PFSK-1 (cell line): ENCODE measurements around a stretch of chr5.

DNA sequence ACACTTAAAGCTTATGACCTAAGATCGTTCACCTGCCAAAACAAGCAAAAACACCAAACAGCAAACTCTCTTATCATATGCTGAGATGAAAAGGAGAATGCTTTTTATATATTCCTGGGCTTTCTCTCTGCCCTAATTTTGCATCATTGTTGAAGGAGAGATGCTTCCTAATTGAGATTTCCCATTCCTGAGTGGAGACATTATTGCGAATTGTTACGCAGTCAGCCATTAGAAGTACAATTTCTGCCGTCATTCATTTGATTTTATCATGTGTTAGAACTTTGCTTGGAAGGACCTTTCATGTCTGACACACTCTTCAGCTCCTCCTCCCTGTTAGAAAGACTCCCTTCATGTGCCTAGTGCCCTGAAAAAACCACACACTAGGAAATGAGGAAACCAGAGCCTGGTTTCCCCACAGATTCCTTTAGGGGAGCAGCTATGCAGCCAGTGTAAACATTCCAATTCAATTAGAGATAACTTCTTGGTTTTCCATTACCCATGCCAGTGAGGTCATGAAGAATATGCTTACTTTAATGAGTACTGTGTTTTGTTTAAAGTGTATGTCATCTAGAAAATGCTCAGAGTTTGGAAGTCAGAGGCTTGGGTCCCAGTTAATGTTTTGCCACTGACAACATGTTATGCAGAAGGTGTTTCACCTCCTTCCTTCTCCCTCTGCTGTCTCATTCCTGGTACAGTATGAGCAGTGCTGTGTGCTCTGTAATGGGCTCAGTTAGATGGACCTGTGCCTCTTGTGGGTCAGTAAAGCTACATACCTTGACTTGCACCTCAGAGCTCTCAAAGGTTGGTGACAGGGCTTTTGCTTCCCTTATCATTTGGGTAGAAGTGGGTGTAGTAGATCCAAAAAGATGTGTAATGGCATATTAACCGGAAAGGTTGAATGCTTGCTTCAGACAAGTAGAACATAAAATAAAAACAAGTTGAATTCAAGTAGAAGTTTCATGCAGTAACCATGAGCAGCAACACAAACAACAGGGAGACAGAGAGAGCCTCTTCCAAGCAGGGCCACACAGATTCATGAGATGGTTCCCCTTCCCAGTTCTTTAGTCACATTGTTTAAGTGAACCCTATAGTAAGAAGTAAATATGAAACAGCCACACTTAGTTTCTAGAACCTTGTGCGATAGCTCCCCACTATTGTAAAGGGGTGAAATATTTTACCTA lies 52.7 kb upstream of the TNFAIP8 start:
- RRBS, result no CpG with 5 or more reads among the region's 6 CpGs

DNA sequence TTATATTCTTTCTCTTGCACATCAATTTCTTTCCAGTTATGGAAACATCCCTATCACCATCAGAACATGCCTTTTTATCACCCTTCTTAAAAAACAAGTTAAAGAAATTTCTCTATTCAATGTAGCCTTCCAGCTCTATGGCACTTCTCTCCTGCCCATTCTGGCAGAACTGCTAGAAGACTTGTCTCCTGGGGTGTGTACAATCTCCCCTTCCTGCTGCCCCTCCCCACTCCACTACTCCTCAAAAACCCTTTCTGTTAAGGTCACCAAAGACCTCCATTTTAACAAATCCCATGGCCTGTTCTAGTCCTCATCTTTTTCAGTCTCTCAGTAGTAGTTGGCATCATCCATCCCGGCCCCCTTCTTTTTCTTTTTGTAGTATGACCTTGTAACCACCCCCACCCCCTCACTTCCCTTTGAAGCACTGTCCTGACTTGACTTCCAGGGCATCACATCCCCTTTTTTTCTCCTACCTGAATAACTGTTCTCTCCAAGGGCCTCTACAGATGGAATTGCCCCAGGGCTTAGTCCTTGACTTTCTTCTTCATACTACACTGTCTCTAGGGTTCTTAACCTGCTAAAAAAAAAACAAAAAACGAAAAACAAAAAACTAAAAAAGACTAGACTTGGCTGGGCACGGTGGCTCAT lies 35.4 kb upstream of the TNFAIP8 start:
- RRBS, result no CpG with 5 or more reads among the region's 3 CpGs

GRCh38 chr5:119323030-119323525 lies 32.7 kb upstream of the TNFAIP8 start:
- RRBS, result no CpG with 5 or more reads among the region's 2 CpGs

DNA sequence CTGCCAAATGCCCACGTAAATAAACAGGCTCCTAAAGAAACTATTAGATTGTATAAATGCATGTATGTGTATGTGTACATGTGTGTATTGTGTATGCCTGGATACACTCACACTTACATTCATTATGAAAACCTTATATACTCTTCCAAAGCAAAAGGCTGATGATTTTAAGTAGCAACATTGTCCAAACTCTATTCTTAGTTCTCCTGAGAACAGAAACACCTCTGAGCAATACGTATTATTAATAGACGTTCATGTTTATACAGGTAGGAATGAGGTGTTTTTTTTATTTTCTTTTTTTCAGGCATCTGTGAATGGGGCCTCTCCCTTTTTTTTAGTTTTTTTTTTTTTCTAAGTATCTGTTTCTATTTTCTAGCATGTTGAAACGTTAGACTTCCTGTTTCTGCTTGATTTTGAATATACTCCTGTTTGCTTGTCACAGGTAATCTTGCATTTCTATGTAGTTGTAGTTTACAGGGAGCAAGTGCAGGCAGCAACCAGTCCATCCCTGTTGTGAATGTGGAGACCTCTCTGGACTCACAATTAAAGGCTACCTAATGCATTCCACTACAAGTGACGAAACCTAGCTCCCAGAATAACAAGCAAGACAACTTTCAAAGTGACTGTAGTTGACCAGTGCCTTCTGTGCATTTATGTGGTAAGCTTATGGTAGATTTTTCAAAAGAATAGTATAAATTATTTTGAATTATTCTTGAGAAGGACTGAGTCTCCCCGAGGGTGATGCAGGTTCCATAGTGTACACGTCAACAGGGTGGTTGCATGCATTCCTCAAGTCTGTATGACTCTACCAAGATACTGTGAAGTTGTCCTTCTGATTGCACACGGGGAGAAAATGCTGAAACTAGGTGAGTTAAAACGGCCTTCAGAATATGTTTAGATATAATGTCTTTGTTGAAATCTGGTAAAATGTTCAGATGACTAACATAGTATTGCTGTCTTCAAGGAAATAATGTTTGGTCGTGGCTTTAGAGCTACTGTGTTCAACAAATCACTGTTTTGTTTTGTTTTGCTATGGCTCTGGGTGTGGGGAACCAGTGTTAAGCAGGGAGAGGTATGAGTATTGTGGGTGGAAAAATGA lies 22.7 kb upstream of the TNFAIP8 start:
- RRBS, result no CpG with 5 or more reads among the region's 10 CpGs

- RRBS, result no CpG with 5 or more reads among the region's 5 CpGs
These were observed 5.3 kb downstream of the TNFAIP8 start for GRCh38 chr5:119360977-119361662.

- RRBS, result 94% methylated on average over 2 of the region's 17 CpGs
These were observed 66.0 kb downstream of the HSD17B4 start for GRCh38 chr5:119518042-119518853.

DNA sequence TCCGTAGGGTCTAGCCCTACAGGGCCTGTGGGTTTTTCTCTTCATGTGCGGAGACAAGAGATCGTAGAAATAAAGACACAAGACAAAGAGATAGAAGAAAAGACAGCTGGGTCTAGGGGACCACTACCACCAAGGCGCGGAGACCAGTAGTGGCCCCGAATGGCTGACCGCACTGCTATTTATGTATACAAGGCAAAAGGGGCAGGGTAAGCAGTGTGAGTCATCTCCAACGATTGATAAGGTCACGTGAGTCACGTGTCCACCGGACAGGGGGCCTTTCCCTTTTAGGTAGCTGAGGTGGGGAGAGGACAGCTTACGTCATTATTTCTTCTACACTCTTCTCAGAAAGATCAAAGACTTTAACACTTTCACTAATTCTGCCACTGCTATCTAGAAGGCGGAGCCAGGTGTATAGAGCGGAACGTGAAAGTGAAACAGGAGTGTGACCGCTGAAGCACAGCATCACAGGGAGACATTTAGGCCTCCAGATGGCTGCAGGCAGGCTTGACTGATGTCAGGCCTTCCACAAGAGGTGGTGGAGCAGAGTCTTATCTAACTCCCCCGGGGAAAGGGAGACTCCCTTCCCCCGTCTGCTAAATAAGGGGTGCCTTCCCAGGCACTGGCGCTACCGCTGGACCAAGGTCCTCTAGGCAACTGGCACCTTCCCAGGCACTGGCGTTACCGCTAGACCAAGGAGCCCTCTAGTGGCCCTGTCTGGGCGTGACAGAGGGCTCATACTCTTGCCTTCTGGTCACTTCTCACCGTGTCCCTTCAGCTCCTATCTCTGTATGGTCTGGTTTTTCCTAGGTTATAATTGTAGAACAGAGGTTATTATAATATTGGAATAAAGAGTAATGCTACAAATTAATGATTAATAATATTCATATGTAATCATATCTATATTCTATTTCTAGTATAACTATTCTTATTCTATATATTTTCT lies 6.1 kb upstream of the PRR16 start:
- RRBS, result no CpG with 5 or more reads among the region's 24 CpGs

- RRBS, result no CpG with 5 or more reads among the region's 6 CpGs
These were observed 2.7 kb upstream of the ZNF474 start for GRCh38 chr5:122126778-122127010.

DNA sequence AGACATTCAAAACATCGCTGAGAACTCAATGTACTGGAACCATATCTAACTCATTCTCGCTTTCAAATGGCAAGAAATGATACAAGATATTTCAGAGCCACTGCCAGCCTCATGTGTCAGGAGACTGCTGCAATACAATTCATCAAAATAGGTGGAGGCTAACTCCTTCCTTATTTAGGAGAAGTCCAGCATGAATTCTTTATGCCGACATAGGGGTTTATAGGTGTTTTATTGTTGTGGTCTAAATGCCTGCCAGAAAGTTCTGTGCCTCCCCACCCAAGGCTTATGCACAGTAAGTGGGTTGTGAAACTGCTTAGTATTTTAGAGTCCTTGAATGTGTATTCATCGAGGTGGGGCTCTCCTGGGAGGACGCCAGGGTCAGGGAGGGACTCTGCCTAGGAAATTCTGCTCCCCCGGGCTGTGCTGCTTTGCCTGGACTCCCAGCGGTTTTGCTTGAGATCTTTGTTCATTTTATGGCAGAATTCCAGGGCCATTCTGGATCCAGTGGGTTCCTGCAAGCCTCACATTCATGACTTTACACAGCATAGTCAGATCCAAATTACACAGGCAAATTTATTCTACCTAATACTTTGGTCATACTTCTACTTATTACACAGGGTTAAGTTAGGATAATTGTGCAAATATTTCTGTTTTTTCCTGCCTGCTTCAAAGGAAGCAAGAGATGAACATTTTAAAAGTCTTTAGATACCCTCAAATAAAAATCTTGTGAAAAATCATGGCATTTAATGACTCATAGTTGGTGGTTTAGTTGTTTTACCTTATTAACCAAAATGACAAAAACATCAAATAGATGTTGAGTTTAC lies 23.5 kb downstream of the ENSG00000250803 start:
- RRBS, result no CpG with 5 or more reads among the region's 7 CpGs

GRCh38 chr5:122312383-122313643 lies 776 bp downstream of the SNCAIP start:
- RRBS, result no CpG with 5 or more reads among the region's 46 CpGs

DNA sequence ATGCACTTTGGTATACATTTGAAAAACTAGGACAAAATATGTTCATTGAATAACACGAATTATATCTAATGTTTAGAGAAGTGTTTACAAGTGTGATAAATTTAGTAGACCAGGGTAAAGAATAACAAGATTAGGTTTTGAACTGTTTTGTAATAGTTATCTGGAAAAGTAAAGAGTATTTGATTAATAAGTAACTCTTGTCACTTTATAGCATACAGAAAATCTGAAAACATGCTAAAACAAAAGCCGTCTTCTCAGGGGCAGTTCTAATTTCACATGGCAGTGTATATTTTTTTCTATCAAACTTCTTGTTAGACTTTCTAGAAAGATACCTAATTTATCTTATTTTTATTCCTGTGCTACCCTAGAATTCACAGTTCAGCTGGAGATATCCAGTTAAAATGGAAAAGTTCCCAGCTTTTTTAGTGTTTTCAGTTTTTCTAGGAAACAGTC lies 58.4 kb downstream of the PPIC start:
- RRBS, result no CpG with 5 or more reads among the region's 2 CpGs

DNA sequence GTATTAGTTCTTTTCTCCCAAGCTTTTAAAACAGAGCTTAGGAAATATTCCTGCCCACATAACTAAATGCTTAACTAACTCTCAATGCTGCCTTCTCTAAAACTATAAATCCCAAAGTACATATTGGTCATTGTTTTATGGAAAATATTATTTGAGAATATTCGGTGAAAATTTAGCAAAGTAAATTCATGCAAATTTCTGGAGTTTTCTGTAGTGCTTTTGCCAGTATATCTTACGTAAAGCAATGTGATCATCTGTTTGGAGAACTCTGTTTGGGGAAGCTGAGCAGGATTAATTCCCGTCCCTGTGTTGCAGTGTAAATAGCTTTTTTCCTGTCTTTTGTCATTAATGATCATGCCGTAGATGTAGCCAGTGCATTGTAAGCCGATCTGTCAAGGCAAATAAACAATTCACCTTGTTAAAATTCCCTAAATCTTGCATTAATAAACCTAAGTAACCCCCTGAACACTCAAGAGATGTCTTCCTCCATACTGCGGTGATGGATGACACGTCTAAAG lies 39.3 kb downstream of the PPIC start:
- RRBS, result no CpG with 5 or more reads among the region's 7 CpGs

- RRBS, result 95% methylated on average over 17 of the region's 84 CpGs
These were observed 10.1 kb downstream of the PRDM6 start for GRCh38 chr5:123098671-123099910.

DNA sequence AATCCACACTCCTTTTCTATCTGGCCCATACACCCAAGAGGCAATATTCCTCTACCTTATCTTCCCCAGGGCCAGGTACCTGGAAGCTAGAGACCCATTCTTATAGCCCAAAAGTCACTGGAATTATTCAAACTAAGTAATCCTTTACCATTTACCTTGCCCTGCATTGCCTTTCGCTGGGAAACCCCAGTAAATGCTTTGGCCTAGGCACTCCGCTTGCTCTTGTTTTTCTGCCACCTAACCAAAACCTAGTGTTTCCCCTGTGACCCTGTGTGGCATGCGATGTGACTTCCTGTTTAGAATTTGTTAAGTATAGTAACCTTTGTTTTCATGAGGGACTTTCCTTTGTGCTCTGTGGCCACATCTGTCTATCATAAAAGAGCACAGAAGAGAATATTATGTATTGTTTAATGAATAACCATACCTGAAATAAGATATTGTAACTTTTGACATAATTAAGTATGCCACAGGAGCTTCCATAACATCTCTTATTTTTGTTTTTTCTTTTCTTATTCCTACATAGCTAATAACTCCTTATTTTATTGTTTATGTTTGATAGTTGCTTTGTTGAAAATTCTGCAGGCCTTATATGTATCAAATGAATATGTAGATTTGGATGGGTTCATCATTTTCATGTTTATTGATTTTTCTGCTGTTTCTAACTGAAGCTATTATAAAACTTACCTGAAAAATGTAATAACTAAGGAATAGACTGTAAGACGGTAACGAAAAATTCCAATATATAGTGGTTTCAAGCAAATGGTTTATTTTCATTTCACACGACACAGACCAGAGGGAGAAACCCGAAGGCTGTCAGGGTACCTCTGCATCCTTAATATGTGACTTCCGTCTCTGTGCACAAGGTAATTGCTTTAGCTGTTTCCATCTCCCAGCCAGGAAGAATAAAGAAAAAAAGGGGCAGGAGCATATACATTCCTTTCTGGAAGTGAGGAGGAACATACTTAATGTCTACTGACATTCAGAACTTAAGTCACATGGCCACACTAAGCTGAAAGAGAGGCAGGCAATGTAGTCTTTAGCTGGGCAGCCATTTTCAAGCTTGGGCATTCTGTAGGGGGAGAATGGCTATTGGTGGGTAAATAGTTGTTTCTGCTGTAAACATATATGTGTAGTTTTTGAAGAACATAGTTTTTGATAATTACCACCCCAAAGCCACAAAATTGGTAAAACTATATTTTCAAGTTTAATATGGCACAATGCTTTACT lies 37.9 kb downstream of the CSNK1G3 start:
- RRBS, result no CpG with 5 or more reads among the region's 8 CpGs

DNA sequence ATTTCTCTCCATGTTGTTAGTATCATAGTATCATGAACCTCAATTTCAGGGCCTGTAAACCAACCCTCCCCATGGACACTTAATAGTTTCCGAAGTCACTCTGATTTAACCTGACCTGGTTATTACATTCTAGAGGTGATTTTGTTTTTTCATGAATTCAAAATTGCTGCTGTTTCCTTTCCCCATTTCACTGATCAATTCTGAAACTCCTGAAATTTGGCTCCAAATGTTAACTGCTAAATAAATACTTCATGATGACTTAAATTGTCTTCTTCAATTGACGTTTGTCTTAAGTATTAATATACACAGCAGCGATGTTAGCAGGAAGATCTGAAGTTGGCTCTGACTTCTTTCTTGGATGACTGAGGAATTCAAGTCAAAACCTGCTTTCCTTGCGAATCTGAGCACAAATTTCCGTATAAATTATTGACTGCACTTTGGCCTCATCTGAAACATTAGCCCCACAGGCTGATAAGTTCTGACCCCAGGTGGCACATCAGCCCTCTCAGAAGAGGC lies 84.5 kb downstream of the ZNF608 start:
- RRBS, result no CpG with 5 or more reads among the region's 5 CpGs

DNA sequence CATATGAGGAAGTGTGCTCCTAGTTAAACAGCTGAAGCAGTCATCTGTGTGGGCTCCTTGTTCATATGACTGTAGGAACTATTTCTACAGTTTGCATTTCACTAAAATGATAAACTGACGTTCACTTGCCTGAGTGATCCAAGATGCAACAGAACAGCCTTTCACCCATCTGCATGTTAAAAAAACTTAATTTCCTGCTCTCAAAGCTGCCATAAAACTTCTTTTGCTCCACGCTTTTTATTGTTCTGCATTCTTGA lies 44.0 kb downstream of the ZNF608 start:
- RRBS, result no CpG with 5 or more reads among the region's 2 CpGs

DNA sequence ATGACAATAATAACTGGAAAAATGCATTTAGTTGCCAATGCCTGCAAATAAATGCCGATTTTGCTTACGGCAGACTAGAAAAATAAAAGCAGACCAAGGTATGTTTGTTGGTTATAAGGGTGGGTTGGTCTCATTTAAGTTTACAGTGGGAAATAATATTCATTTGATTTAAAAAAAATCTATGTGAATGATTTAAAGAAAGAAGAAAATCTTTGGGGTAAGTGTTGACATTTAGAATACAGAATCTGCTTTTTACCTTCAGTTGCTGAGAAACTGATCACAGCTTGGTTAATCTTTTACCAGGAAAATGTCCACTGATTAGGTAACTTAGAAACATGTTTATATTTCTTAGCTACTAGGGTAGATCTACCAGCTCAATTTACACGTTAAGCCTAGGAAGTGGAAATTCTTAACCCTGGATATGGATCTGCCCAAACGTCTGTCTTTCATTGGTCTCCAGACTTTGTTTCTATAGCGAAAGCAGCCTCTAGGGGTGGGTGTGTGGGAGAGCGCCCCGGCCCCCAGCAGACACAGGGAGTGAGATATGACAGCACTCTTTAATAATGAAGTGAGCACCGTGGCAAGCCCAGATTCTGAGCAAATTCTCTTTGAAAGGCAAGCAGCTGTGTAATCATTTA lies 141.5 kb upstream of the ZNF608 start:
- RRBS, result no CpG with 5 or more reads among the region's 8 CpGs

DNA sequence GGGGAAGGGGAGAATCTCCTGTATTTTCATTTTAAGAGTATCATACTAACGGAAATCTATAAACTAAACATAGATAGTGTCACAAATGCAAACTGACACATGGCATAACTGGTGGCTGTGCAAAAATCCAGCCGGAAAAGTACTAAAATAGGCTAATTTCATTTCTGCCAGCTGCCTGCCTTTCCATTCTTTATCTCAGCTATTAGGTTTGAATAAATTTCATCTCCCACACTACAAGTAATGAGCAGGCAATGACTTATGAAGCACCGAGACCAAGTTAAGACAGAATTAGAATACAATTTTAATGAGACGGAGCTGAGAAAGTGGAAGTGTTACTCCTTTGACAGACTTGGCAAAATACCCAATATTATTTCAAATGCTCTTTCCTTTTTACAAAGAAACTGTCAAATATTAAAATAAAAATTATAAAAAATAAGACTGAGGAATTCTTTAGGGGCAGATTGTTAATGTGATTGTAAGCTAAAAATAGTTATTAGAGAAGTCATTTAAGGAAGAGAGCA lies 258.9 kb upstream of the ZNF608 start:
- RRBS, result no CpG with 5 or more reads among the region's 4 CpGs

DNA sequence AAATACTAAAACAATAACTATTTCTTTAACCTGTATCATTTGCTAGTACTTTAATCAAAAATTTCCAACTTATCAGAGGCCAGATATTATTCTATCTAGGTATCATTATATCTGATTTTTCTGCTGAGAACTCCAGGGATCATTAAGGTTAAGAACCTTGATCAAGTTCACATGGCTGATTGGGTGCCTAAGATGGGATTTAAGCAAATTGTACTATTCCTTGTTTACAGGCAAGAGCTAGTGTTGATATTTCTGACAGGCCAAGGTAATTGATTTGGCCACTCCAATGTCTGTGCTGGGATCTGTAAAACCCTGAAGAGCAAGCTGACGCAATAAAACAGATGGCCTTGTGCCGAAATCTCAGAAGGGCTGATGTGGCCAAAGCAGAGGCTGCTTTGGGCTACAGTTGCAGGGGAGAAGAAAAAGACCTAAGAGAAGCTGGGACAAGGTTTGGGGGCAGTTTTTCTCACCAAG lies 463.1 kb upstream of the ZNF608 start:
- RRBS, result no CpG with 5 or more reads among the region's 2 CpGs

DNA sequence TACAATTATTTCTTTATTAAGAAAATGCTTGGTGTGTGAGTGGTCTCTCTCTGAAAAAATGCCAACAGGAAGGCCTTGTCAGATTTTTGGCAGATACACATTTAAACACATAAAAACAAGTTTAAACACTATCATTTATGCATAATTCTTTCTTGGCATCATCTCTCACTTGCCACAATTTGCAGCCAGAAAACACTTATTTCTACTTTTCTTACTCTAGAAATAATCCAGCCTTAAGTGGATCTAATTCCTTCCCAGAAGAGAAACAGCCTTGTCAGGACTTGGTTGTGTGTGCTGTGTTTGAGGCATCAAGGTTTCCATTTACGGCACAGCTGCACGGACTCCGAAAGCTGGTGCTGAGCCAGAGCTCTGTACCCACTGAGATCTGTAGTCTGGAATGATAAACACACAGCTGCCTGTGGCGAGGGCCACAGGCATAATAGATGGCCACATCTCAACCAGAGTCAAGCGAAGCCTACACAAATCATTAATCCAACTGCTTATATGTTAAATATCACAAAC lies 738.1 kb upstream of the ZNF608 start:
- RRBS, result no CpG with 5 or more reads among the region's 5 CpGs